Duodenum (tissue), 1 donor: ENCODE measurements around a stretch of chr17.

GRCh38 chr17:78408604-78409113, 30.2 kb downstream of the PGS1 start:
- PRO-cap, result bidirectional peak, plus-strand start at chr17:78408901, minus-strand start at chr17:78408713

GRCh38 chr17:78631515-78632228, 54.5 kb upstream of the DNAH17 start:
- PRO-cap, result no peak

- PRO-cap, result no peak
Observed at GRCh38 chr17:78679274-78679864, 102.2 kb upstream of the DNAH17 start.

DNA sequence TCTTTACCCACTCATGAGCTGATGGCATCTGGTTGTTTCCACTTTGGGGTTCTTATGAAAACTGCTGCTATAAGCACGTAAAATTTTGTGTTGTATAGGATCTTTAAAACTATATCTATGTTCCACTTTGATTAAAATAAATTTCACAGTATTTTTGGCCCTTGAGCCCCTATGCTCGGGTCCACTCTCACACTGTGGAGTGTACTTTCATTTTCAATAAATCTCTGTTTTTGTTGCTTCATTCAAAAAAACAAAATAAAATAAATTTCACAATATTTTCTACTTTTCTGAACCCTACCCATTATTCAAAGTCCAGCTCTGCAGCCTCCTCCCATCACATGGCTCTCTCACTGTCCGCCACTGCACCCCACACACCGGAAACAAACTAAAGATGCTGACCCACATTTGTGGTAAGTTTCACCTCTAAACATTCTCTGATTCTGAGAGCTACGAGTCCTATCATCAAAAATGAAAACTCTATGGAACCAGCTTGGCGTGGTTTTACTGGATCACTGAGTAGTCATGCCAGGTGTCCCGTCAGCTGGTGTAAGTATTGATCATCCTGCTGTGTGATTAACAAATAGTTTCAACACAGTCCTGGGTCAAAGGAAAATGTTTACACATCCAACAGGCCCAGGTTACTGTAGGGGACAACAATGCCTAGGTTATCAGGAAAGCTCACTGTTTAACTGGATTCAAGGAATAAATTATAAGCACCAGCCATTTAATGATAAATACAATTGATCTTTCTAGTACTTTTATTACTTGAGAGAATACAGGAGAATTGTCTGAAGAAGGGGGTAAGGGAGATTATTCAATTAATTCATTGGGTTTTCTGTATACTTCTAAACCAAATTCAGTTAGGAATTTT, 34.1 kb downstream of the CYTH1 start:
- PRO-cap, result no peak

- PRO-cap, result no peak
Observed at GRCh38 chr17:78825394-78825777, 15.2 kb downstream of the USP36 start.

- PRO-cap, result no peak
Observed at GRCh38 chr17:78825866-78826495, 14.6 kb downstream of the USP36 start.

- PRO-cap, result unidirectional peak, plus-strand start at chr17:78838764
Observed at GRCh38 chr17:78838469-78839073, 2.0 kb downstream of the USP36 start.

DNA sequence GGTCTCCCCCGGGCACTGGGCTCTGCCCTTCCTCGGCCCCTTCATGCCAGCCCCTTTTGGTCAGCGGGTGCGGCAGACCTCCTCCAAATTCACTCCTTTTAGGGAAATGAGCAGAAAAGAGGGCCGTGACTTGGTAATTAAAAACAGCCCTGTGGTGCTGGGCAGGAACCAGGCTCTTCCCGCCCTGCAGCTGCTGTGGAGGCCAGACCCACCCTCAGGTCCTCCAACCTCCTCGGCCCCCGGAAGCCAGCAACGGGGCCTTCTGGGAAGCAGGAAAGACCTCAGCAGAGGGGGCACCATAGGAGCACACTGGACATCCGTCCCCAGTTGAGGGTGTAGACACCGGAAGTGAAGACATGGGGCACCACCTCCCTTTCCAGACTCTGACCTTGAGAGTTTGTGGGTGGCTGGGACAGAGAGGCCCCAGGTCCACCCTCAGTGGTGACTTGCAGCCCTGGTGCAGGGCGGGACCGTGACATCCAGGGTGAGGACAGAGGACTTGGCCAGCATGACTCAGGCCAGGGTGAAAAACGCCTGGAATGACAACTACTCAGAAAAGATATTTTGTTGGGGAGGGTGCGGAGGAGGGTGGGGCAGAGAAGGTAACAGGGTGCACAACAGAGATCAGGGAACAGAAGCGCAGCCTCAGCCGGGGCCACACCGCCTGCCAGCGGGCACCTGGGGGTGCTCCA, 19.9 kb downstream of the CEP295NL start:
- PRO-cap, result no peak

- PRO-cap, result no peak
Observed at GRCh38 chr17:78898395-78898693, 4.7 kb downstream of the CEP295NL start.

DNA sequence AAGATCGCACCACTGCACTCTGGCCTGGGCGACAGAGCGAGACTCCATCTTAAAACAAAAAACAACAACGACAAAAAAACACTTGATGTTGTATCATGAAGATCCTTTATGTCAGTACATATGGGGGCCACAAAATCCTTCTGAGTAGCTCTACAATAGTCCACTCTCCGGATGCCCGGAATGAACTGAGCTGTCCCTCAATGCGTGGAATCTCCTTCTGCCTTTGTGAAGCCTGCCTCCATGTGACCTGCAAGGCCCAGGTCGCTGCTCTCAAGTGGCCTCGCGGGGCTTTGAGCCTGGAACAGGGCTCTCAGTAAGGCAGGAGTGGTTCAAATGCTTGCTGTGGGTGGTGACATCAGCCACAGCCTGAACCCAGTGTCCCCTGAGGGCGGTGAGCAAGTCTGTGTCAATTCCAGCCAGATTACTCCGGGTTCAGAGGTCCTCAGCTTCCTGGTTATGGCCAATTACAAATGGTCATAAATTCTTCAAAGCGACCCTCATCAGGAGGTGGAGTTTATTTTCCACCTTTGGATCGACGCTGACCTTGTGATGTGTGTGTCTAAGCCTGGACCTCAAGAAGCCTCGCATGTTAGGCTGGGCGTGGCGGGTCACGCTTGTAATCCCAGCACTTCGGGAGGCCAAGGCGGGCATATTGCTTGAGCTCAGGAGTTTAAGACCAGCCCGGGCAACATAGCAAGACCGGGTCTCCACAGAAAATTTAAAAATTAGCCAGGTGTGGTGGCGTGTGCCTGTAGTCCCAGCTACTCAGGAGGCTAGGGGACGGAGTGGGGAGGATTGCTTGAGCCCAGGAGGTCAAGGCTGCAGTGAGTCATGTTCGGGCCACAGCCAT, 17.4 kb downstream of the LGALS3BP start:
- PRO-cap, result unidirectional peak, minus-strand start at position 272 of the sequence

DNA sequence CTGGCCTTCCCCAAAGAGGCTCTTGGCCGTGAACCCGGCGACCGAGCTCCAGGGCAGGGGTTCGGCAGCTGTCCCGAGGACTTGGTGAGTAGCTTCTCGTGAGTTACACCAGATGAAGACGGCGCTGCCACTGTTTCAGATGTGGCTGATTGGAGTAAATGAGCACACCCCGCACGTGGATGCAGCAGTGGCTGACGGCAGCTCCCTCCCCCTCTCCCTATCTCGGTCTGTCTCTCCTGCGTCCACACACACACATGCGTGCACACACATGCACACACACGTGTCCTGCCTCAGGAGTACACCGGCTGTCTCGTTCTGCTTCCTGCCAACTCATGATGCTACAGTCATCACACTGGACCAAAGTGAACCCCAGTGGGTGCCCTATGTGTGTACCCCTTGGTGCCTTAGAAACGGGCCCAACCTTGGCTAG, 13.2 kb downstream of the LGALS3BP start:
- PRO-cap, result no peak

DNA sequence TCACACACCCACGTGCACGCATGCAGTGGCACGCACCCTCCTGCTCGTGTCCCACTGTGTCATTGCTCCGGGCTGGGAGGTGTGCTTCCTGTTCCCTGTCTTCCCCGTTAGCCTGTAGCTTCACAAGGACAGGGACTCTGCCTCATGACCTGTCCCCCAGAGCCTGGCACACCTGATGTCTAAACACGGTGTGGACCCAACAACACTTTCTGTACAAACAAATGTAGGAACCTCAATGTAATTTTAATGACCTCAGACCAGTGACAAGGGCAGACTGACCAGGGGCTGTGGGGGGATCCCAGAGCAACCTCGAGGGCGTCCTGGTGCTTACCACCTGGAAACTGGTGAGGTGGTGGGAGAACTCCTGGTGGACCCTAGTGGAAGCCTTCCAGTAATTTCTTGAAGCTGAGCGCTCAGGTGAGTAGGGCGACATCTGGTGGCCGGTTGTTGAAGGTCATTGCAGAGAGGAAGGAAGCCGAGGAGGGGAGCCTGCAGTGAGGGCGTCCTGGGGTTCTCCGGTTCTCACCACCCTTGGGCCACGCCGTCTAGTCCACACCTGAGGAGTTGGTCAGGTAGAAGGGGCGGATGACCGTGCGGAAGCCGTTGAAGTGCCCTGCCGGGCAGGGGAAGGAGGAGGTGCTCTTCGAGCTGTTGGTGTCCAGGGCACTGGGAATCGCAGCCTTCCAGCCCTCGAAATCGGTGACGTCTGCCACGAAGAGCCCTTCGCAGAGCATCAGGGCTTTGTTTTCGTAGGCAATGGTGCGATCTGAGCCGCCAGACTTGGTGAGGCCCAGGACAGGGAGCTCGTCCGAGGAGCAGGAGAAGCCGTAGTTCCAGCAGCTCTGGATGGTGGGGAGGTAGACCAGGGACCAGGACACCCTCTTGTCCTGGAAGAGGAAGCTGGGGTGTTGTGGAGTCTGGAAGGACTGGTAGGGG, 8.4 kb downstream of the LGALS3BP start:
- PRO-cap, result no peak

- PRO-cap, result no peak
Observed at GRCh38 chr17:79046479-79047156, 22.6 kb downstream of the C1QTNF1 start.

- PRO-cap, result no peak
Observed at GRCh38 chr17:79572996-79573227, 37.9 kb downstream of the RBFOX3 start.

- PRO-cap, result no peak
Observed at GRCh38 chr17:79776246-79776946, 1.6 kb upstream of the CBX2 start.

DNA sequence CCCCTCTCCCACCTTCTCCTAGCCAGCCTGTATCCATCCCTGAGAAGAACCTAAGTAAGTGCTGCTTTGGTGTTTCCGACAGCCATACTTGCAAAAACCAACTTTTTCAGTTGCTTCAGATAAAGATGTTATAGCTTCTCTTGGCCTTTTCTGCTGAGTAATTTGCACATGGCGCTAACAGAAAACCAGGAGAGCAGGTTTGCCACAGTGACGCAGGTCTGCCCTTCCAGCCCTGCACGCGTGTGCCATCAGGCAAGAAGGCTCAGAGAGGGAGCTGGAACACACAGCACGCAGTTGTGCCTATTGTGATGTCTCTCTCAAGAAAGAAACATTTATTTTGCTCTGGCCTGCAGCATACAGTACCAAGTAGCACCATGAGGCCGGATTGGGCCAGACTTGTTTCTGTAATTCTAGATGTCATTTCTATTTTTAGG, 1.7 kb downstream of the CBX2 start:
- PRO-cap, result no peak

- PRO-cap, result bidirectional peak, plus-strand start at chr17:79810404, minus-strand start at chr17:79810122
Observed at GRCh38 chr17:79810286-79810603, 13.4 kb upstream of the CBX8 start.

GRCh38 chr17:79852396-79853157, 13.3 kb upstream of the CBX4 start:
- PRO-cap, result no peak

DNA sequence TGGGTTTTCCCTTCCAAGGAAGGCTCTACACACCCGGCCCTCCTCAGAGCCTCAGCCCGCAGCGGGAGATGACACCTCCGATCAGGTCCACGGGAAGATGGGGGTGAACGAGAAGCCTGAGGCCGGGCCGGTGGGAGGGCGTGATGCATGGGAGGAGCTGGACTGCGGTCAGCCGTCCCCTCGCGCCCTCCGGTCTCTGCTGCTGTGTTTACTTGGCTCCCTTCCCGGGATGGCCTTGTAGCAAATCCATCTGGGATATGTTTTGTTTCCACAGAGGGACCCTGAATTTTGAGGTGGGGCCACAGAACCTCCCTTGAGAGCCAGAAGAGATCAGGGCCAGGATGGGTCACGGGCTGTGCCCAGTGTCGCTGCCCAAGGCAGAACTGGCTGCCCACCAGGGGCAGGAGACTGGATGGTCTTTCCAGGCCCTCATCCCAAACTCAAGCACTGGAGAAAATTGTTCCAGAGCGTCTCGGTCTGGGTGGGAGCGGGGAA, 48.9 kb downstream of the TBC1D16 start:
- PRO-cap, result no peak

- PRO-cap, result no peak
Observed at GRCh38 chr17:79989047-79989810, 46.4 kb downstream of the TBC1D16 start.